Measurements from ENCODE around the genes DMAP1 and TMEM53.

DNA sequence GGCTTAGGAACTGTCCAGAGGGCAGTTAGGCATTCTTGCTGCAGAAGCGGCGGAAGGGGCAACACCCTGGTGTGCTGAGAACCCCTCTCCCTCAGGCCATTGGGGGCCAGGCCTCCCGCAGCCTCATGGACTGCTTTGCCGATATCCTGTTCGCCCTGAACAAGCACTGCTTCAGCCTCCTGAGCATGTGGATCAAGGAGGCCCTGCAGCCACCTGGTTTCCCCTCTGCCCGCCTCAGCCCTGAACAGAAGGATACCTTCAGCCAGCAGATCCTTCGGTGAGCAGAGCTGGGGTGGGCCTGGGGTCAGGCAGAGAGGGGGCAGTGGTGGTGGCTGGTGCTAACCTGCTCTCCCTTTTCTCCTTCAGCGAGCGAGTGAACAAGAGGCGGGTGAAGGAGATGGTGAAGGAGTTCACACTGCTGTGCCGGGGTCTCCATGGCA, 2.6 kb upstream of the DPH2 start:
- PRO-cap = no peak

- PRO-cap = no peak
These were observed 37.2 kb upstream of the SLC6A9 start for GRCh38 chr1:44068369-44069033.

- PRO-cap = bidirectional peak, plus-strand start at chr1:44213471, minus-strand start at chr1:44213378
These were observed at the start of gene DMAP1 for GRCh38 chr1:44213143-44214145. TSS of gene DMAP1 (plus strand) at chr1:44213471.

- PRO-cap = no peak
These were observed 4.8 kb downstream of the DMAP1 start for GRCh38 chr1:44217912-44218534.

DNA sequence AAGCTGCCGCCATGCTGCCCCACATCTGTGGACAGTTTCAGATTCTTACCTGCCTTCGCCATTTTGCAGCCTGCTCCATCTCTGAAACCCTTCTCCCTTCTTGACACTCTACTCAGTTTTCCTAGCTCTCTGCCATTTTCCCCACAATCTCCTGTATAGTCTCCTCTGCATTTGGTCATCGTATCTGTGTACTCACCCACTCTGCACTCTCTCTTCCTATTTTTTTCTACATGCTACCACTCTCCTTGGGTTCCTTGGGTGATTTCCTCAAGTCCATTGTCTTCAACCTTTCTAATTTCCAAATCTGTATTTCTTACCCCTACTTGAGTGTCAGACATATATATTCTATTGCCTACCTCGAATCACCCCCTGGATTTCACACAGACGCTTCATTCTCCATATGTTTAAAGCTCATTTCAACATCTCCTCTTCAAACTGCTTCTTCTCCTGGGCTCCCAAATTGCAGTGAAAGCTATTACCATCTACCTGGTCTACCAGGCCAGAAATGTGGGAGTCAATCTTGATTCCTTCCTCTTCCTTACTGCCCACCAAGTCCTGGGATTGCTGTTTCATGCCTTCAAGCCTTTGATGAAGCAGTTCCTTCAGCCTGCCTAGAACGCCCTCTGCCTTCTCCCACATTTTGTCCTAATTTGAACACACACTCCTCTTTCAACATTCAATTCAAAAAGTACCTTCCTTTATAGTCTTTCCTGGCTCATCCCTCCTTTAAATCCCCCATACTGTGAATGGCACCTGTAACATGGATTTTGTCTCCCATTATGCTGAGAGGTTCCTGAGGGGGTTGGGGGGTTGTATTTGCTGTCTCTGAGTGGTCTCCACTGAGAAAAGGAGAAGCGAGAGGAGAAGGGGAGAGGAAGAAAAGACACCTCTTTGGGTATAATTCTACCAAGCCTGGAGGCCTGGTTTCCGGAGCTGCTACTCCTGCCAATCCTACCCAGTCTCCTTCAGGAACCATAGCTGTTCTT, 42.3 kb downstream of the DMAP1 start:
- PRO-cap = no peak

GRCh38 chr1:44262408-44262992, 49.2 kb downstream of the DMAP1 start:
- PRO-cap = no peak

- PRO-cap = no peak
These were observed 65.6 kb downstream of the ERI3 start for GRCh38 chr1:44289369-44290018.

- PRO-cap = no peak
These were observed 13.5 kb upstream of the ERI3 start for GRCh38 chr1:44368567-44368982.

GRCh38 chr1:44406020-44406426, 968 bp downstream of the RNF220 start:
- PRO-cap = no peak

DNA sequence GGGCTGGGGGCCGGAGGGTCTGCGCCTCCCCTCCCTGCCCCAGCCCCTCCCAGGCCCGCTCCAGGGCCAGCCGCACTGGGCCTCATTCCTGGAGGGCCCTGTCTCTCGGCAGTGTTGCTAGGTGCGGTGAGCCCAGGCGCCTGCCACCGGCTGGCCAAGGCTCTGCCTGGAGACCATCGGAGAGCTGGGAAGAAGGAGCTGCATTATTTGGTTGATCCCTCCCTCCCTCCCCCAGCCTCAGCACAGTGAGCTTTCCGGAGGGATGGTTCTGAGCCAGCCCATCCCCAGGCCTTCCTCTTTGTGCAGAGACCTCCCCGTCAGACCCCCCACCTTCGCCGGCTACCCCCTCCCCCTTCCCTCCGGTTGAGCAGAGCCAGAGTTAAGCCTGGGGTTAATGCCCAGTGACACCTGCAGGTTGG, 131.4 kb downstream of the TMEM53 start:
- PRO-cap = no peak

- PRO-cap = no peak
These were observed 34.1 kb downstream of the TMEM53 start for GRCh38 chr1:44640040-44640622.

GRCh38 chr1:44673979-44675022, at the start of gene TMEM53:
TSS of gene TMEM53 (minus strand) at chr1:44674481.
- PRO-cap = bidirectional peak, plus-strand start at chr1:44674216, minus-strand start at chr1:44674080; bidirectional peak, plus-strand start at chr1:44674744, minus-strand start at chr1:44674481

GRCh38 chr1:44696696-44697147, 22.2 kb downstream of the ARMH1 start:
- PRO-cap = no peak

GRCh38 chr1:44721175-44722025, 18.2 kb upstream of the KIF2C start:
- PRO-cap = bidirectional peak, plus-strand start at chr1:44722199, minus-strand start at chr1:44721903

- PRO-cap = no peak
These were observed 8.0 kb upstream of the RPS8 start for GRCh38 chr1:44767046-44767982.

- PRO-cap = no peak
These were observed 4.0 kb downstream of the BEST4 start for GRCh38 chr1:44783649-44784777.

GRCh38 chr1:44785945-44786922, 1.7 kb downstream of the BEST4 start:
- PRO-cap = no peak

GRCh38 chr1:45012566-45013549, 804 bp downstream of the UROD start:
- PRO-cap = no peak

GRCh38 chr1:45633406-45634461, 9.9 kb upstream of the CCDC17 start:
- PRO-cap = no peak

- PRO-cap = no peak
These were observed 993 bp downstream of the GPBP1L1 start for GRCh38 chr1:45685215-45685864.

Data from pulmonary lymph node (tissue), 1 donor.